ENCODE data around the genes GJD2 and RASGRP1.

DNA sequence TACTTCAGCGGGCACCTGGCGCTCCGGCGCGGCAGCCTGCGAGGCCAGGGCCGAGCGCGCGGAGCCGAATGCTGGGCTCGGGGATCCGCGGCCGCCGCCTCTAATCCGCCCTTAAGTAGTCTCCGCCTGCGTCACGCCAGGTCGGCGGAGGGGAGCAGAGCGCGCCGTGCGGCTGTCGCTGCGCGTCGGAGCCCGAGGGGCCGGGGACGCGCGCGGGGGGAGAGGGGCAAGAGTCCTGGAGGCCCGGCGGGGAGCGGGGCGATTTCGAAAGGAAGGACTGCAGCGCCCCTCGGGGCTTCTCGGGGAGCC lies at the start of gene GJD2:
Gene GJD2, minus strand, starts transcription at position 89 of the 309 bp plus-strand sequence.
- PRO-cap, result no peak

DNA sequence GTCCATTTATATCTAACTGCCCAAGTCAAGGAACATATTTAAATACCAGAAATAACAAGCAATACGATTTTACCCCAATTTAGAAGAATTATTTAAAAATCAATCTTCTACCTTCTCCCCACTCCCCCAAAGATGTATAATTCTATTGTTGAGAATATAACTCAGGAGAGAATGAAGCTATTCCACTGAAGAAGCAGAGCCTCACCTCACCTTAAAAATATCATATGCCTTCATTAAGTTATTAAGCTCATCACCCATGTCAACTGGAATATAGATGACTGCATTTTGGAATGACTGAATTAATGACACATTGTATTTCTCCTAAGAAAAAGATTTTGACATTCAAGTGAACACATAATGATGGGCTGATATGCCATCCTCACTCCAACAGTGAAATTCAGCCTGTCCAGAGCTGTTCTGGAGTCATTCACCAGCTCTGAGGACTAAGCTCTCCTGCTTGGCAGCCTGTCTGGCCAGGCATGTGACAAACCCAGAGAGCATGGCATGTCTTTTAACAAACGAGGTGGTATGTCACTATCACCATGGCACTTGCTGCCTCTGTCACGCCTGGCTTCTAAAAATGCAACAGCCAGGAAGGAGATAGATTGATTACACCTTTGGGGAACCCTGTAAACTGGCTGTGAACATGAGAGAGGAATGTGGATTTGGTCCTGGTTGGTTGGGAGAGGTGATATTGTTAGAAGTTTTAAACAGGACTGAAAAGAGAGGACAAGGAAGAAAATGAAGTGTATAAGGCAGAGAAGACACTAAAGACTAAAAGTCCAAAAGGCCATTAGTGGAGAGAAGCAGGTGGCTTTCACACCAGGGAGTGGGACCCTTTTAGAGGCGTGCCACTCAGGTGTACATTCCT lies 1.5 kb downstream of the ACTC1 start:
- PRO-cap, result no peak

DNA sequence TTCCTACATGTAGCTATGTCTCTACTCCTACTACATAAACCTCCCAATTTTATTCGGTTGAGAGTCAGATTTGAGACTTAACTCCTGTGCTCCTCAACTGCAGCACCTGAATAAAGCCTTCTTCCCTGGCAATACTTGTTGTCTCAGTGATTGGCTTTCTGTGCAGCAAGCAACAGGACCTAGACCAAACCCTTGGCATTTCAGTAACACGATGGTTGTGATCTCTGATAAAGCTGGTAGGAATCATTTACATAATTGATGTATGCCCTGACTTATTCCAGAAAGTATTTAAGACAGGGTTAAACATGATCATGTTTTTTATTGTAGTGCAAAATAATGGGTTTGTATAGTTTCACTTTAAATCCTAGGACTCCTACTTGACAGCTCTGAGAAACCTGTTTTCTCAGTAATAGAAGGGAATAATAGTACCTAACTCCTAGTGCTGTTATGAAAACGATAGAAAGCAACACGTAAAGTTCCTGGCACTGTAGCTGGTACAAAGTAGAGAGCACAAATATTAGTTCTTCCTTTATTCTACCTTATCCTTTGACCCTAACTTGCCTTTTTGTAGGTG lies 106.8 kb upstream of the NANOGP8 start:
- PRO-cap, result no peak

DNA sequence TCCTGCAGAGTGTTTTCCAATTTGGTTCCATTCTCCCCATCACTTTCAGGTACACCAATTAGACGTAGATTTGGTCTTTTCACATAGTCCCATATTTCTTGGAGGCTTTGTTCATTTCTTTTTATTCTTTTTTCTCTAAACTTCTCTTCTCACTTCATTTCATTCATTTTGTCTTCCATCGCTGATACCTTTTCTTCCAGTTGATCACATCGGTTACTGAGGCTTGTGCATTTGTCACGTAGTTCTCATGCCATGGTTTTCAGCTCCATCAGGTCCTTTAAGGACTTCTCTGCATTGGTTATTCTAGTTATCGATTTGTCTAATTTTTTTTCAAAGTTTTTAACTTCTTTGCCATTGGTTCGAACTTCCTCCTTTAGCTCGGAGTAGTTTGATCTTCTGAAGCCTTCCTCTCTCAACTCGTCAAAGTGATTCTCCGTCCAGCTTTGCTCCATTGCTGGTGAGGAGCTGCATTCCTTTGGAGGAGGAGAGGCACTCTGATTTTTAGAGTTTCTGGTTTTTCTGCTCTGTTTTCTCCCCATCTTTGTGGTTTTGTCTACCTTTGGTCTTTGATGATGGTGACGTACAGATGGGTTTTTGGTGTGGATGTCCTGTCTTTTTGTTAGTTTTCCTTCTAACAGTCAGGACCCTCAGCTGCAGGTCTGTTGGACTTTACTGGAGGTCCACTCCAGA lies 155.4 kb downstream of the DPH6 start:
- PRO-cap, result no peak

- PRO-cap, result no peak
Observed at GRCh38 chr15:36449163-36449636, 130.2 kb upstream of the CDIN1 start.

DNA sequence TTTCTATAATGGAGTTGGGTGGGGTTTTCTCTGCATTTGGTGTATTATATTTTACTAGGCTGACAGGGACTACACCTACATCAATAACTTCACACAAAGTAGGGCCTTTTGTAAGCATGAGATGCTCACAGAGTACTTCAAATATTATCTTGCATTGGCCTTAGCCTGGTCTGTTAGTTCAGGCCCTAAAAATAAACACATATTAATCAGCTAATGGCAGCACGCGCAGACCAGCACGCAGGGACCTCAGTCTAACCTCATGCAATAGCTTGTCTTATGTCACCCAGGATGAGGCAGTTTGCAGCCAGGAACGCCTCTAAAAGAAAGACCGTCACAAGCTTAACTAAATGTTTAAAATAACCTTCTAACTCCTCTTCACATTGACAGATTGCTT lies 212.3 kb downstream of the CDIN1 start:
- PRO-cap, result no peak

DNA sequence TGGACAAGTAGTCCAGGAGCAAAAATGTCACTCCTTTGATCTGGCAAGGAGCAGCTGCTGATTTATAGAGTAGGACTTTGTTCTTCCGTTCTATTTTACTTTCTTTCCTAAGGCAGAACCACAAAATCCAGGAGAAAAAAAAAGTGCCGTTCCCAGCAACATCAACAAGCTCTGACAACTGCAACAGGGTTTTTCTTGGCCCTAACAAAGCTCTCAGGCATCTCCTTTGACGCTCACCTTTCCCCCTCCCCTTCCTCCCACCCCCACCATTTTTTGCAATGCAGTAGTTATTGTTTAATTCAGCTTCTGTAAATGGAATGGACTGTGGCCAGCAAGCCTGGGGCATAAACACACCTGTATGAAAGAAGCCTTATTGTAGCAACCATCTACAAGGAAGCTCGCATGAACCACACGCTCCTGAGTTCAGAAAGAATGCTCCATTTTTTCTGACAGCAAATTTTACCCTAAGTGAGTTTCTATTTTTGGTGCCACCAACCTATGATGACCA lies 196.2 kb downstream of the MEIS2 start:
- PRO-cap, result no peak

GRCh38 chr15:37106575-37107763 lies 6.6 kb upstream of the MEIS2 start:
- PRO-cap, result no peak

DNA sequence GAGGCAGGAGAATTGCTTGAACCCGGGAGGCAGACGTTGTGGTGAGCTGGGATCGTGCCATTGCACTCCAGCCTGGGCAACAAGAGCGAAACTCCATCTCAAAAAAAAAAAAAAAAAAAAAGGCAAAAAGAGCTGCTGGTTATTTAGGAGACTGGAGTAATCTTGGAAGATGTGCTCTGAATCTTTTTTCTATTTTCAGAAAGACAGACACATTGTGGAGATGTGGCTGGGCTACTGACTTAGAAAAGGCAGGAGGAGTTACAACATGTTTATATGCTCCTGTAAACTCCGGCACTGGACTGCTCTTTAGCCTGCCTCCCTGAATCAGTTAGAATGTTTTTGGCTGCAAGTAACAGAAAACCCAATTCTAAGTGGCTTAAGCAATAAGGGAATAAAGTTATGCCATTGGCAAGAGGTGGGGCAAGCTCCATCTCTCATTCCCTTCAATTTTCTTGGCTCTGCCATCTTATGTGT lies 22.2 kb upstream of the MEIS2 start:
- PRO-cap, result no peak

DNA sequence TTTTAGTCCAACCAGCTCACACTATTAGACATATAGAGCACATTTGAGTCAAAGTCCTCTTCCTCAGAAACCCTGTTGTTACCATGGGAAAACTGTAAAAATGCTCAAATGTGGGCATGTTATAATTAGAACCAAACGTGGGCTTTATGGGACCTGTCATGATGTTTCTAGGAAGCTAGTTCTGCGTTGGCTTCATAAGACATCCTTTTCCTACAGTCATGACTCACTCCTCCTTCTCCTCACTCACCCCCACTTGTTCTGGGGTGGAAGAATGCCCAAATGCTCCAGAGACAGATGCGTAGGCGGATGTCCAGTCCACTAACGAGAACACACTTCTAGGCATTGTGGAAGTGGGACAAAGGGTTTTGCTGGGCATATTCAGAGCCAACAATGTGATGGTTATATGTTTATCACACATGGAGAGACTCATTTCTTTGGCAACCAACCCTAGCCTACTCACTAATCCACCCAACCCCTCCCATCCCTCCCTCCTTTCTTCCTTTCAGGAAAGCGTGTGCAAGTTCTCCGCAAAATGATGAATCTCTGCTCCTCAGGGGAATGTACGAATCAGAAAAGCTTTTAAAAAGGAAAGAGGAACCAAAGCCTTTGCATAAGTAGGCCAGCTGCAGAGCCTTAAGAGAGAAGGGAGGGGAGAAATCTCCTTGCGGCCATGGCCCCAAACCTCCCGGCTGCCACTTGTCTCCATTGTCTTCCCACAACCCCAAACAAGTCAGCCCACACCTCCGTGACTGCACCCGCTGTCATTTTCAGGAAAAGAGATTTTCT lies 123.0 kb upstream of the SPRED1 start:
- PRO-cap, result bidirectional peak, plus-strand start at position 311 of the sequence, minus-strand start at position 169 of the sequence; bidirectional peak, plus-strand start at position 640 of the sequence, minus-strand start at position 391 of the sequence

DNA sequence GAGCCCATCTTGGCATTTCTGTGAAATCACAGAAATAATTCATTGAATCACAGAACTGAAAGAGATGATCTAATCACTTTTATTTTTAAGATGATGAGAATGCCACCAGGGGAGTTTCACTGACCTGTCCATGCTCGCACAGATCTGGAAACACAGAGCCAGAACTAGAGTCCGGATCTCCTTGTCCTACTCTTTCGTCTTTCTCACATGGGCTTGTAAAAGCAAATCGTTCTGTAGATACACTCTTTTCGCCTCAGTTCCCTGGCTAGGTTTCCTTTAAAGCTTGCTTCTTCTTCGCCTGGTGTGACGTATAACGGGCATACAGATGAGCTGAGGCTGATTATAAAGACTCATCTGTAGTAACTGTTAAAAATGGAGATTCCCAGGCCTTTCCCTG lies 122.4 kb upstream of the SPRED1 start:
- PRO-cap, result no peak

DNA sequence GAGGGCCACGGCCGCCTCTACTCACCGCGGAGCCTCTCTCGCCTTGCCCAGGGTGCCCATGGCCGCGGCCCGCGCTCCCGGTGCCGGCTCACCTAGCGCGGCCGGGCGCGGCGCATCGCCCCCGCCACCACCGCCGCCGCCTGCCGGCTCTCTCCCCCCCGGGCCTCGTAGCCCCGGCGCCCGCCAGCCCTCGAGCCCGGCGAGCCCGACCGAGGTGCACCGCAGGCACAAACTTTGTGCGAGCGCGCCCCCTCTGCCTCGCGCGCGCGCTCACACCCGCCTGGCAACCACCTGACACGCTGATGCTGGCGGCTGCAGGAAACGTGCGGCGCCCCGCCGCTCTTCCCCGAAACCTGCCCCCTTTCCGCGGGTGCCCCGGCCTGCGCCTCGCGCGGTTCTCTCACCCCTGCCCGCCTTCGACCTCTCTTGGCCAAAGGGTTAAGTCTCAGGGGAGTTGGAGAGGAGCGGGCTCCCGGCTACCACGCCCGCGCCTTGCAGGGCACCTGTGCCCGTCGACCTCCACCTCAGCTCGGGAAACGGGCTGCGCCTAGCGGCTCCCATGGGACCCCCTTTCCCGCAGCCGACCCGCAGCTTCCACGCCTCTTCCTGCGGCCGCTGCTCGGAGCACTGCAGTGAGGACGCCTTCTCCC lies at the start of gene RASGRP1:
Gene RASGRP1, minus strand, starts transcription at position 246 of the 650 bp plus-strand sequence.
- PRO-cap, result bidirectional peak, plus-strand start at position 317 of the sequence, minus-strand start at position 236 of the sequence

DNA sequence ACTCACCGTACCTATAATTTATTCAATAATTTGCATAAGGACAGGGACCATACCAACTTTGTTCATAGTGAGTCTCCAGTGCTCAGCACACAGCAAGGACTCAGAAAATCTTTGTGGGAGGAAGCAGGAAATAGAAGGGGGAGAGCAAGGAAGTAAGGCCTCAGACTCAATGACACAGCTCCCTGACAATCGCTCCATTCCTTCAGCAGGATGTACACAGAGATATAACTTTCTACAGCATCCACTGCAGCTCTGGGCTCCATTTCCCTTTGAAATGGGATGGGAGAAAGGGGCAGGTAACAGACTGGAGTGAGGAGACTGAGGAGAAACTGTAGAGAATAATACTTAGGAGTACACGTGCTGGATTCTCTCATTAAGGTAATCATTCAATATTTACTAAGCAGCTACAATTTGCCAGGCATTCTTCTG lies 330.4 kb upstream of the THBS1 start:
- PRO-cap, result no peak

DNA sequence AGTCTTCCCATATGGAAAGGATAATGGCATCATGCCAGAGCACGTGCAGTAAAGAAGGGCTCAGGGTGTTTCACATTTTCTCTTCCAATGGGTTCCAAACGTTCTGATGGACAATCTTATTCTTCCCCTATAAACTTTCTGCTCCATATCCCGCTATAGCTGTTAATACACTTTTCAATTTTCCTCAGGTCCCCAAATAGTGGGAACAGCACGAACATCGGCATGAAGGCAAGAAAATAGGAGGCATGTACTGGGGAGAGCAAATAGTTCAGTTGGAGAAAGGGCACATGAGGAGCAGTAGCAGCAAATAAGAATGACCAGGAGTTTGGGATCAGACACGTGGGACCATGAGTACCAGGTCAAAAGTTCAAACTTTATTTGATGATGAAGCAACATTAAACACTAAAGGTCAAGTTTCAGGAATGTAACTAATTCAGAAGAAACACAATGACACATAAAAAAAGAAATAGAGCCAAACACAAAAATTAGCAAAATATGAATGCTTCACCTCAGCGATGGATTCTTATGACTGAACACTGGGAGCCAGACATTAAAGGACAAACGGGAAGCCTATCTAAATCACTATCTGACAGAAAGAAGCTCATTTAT lies 217.2 kb upstream of the THBS1 start:
- PRO-cap, result no peak

DNA sequence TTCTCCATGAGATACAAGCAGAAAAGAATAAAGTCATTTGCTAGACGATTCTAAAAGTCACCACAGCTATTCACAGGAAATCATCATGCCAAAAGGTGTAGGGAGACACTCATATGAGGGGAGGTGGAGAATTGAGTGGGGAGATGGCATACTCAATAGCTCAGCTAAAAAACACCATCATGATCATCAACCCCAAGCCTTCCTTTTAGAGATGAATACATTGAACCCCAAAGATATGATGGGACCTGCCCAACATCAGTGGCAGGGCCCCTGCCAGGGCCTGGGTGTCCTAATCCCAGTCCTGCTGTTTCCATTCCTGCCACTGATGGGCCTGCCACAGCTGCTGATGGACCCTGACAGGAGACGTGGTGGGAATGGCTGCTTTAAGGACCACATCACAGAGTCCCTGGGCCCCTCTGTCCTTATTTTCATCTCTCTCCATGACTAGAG lies 160.9 kb upstream of the THBS1 start:
- PRO-cap, result no peak

GRCh38 chr15:39420427-39421264 lies 160.2 kb upstream of the THBS1 start:
- PRO-cap, result no peak

- PRO-cap, result no peak
Observed at GRCh38 chr15:39430039-39430881, 150.6 kb upstream of the THBS1 start.

- PRO-cap, result no peak
Observed at GRCh38 chr15:39454172-39454689, 126.6 kb upstream of the THBS1 start.

- PRO-cap, result no peak
Observed at GRCh38 chr15:39504556-39504968, 76.3 kb upstream of the THBS1 start.

- PRO-cap, result no peak
Observed at GRCh38 chr15:39583945-39584613, 3.2 kb downstream of the THBS1 start.

All from colic lymph node (tissue), 1 donor.